Retinal pigment epithelial cell (primary cell): ENCODE data around the genes STX1A and ABHD11.

DNA sequence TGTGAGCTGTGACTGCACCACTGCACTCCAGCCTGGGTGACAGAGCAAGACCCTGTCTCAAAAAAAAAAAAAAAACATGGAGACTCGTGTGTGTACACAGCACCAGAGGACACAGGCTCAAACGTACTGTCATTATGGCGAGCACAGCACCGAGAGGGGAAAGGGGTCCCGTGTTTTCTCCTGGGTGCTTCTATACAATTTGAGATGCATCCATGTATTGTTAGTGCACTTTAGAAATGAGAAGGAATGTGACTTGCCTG, 35.0 kb downstream of the FKBP6 start:
- RRBS, result no CpG with 5 or more reads among the region's 5 CpGs

- RRBS, result no CpG with 5 or more reads among the region's 10 CpGs
These were observed 3.5 kb upstream of the BAZ1B start for GRCh38 chr7:73525481-73526015.

GRCh38 chr7:73566418-73567412, 9.2 kb upstream of the BCL7B start:
- RRBS, result no CpG with 5 or more reads among the region's 5 CpGs

DNA sequence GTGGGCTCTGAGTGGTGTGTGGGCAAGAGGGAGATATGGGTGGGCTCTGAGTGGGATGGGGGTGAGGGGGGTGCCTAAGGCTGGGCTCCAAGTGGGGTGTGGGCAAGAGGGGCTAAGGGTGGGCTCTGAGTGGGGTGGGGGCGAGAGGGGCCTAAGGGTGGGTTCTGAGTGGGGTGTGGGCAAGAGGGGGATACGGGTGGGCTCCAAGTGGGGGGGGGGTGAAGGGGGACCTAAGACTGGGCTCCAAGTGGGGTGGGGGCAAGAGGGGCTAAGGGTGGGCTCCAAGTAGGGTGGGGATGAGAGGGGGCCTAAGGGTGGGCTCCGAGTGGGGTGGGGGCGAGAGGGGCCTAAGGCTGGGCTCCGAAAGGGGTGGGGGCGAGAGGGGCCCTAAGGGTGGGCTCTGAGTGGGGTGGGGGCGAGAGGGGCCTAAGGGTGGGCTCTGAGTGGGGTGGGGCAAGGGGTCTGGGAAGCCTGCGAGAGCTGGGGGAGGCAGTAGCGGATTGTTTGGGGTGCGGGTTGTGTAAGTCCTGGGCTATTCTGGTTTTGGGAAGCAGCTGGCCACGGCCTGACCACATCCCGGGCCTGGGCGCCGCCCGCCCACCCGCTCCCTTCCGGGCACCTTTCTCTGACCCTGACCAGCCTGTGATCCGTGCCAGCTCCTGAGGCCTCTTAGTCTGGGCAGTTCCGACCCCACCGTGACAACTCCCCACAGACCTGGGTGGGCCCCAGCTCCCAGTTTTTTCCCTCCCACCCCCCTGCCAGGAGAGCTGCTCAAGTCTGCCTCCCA, 22.1 kb upstream of the TBL2 start:
- RRBS, result 92% methylated on average over 6 of the region's 20 CpGs

DNA sequence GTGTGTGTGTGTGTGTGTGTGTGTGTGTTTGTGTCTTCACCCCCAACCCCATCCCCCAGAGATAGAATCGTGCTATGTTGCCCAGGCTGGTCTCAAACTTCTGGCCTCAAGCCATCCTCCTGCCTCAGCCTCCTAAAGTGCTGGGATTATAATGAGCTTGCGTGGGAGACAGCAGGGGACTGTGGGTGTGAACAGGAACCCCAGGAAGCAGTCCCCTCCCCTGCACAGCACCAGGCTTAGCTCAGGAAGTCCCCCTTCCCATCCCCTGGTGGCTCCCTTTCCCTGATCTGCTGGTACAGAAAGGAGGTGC, 22.8 kb upstream of the TBL2 start:
- RRBS, result no CpG with 5 or more reads among the region's 2 CpGs

GRCh38 chr7:73647530-73648488, 19.8 kb upstream of the VPS37D start:
- RRBS, result 2% methylated on average over 20 of the region's 69 CpGs

DNA sequence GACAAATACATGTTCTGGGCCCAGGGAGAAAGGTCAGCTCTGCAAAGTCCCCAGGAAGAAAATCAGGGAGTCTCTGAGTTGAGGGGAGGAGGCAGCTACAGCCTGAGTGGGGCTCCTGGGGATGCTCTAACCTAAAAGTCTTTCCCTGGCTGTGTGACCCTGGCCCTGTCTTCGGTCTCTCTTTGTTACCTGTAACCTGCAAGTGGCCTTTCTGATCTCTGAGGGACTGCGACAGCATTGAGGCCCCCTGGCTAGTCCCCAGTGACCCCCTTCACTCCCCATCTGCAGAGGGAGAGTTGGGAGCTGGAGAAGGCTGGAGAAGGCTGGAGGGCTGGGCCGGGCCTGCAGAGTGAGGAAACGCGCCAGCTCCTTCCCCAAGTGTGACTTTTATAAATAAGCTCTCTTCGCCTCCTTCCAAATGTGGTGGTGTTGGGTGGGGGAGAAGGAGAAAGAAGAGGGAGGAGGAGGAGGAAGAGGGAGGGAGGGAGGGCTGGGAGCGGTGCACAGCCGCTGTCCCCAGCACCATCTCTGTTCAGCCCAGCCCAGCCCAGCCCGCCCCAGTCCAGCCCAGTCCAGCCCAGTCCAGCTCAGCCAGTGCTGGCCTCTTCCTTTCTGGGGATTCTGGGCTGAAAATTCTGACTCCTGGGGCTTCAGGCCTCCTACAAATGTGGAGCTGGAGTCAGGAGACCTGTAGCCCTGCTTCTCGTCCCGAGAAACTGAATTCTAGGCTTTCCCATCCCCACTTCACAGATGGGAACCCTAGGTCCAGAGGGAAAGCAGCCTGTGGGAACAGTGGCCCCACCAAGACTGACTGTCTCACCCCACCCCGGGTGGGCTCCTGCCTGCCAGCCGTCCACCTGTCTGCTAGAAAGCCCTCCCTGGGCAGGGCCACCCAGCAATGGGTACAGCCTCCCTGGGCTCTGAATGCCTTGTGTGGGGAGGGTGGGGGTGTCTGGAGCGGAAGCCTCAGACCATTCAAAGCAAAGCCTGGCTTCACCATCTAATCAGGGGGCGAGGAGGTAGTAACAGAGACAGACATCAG, 2.4 kb downstream of the STX1A start:
- RRBS, result no CpG with 5 or more reads among the region's 15 CpGs

DNA sequence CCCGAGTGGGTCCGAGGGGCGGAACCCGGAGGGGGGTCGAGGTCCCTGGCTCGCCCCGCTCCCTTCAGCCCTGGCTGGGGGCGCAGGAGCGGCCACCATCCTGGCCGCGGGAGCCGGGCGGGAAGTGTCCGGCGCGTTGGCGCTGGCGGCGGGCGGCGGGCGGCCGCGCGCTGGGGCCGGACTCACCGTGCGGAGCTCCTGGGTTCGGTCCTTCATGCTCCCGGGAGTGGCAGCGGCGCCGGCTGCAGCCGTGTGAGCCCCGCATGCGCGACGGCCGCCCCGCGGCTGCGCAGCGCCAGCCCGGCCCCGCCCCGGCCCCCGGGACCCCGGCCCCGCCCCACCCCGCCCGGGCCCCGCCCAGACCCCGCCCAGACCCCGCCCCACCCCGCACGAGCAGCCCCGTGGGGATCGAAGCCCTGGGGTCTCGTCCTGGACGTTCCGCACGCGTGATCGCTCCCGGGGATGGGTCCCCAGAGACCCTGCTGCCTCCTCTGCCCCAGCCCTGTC, at the start of gene STX1A:
TSS of gene STX1A (minus strand) at position 254 of the 507 bp plus-strand sequence.
- RRBS, result under 1% methylated on average over 39 of the region's 65 CpGs

DNA sequence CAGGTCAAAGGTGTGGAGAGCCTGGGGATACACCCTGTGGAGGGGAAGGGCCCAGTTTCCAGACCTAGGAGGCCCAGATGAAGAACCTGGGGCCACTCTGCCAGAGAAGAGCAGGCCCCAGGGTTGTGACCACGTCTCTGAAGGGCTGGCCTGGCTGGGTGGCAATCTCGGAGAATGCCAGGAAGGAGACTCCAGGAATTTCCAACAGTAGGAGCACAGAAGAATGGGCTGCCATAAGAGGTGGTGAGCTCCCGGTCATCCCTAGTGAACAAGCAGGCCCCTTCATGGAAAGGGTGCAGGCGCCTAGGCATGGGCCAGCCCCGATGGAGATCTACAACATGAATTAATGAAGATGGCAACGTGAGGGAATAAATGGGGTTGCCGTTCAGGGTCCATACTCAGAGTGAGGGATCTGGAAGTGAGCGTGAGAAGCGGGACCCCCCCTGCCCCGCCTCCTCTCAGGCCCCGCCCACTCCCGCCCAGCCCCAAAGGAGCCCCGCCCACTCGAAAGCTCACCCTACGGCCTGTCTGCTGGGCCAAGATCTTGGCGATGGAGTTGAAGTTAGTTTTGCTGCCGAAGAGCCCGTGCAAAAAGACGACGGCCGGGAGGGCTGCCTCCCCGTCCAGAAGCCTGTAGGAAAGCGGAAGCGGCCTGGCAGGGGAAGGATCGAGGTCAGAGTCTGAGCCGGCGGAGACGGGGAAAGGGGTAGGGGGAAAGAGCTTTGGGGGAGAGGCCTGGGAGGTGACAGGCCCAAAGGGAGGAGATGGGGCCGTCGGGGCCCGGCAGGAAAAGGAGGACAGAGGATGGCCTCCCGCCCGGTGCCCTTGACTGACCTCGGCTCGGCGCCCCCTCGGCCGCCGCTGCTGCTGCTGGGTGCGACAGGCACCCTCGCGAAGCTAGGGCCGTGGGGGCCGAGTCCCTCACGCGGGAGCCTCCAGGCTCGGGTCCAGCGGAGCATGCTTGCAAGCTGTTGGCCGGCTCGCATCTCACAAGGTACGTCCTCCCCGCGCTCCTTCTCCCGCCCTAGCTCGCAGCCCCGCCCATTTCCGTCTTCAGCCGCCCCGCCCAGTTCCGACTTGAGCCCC, at the start of gene ABHD11:
TSS of gene ABHD11 (minus strand) at position 991 of the 1,086 bp plus-strand sequence.
- RRBS, result 2% methylated on average over 9 of the region's 60 CpGs

DNA sequence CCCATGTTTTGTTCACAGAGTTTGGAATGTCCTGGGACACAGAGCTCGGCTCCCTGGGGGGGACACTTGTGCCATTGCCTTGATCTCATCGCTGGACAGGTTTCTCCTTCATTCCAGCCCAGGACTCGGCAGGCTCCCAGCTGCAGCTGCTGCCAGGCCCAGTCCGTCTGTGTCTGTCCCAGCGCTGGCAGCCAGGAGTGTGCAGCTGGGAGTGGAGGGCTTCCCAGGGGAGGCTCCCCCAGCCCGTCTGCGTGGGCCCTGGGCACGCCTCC, 32.6 kb downstream of the TMEM270 start:
- RRBS, result no CpG with 5 or more reads among the region's 8 CpGs

- RRBS, result no CpG with 5 or more reads among the region's 16 CpGs
These were observed 58.3 kb downstream of the TMEM270 start for GRCh38 chr7:73919192-73919824.

DNA sequence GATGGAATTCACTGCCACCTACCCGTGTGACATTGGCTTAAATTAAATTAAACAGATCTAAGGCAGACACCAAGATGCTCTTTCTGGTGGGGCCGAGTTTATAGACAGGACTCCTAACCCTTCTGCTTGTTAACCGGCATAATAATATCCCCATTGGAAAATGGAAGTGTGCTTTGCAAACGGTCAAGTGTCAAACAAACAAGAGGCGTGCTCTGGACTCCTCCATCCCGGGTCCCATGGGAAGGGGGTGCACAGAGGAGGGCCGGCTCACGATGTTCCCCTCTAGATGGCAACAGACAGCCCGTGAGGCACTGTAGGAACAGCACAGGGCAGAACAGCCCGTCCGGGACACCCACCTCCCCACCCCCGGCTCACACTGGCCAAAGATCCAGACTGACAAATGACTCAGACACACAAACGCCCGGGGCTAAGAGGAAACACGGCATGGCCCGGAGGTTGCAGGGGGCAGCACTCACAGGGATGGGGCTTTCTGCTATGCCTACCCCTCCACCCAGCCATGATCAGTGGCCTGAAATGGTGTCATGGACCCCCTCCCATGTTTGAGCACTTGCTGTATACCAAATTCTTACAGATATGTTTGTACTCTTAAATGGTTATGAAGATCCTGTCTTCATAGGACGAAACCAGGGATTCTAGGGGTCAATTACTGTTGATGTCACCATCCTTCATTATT, 4.9 kb upstream of the ELN start:
- RRBS, result 36% methylated on average over 7 of the region's 17 CpGs

DNA sequence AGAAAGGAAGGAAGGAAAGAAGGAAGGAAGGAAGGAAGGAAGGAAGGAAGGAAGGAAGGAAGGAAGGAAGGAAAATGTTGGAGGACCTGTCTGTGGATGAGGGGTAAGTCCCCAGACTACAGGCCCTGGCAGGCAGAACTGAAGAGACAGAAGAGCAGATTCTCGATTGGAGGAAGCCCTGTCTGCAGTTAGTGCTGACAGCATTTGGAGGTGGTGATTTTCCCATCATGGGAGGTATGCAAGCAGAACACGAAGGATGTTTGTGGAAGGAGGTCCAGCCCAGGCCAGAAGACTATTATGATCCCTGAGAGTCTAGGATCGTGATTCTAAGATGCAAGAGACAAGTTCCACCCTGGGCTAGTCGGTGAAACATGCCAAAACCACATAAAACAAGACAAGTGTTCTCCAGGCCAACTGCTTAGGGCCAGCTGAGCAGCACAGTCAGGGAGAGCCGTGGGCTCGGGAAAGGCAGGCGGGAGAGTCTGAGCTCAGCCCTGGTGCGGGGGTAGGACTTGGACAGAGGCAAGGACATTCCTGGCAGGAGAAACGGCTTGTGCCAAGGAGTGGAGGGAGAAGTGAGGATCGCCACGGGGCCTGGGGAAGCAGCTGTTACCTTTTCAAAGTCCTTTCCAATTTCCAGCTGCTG, 4.0 kb downstream of the ELN start:
- RRBS, result no CpG with 5 or more reads among the region's 11 CpGs

DNA sequence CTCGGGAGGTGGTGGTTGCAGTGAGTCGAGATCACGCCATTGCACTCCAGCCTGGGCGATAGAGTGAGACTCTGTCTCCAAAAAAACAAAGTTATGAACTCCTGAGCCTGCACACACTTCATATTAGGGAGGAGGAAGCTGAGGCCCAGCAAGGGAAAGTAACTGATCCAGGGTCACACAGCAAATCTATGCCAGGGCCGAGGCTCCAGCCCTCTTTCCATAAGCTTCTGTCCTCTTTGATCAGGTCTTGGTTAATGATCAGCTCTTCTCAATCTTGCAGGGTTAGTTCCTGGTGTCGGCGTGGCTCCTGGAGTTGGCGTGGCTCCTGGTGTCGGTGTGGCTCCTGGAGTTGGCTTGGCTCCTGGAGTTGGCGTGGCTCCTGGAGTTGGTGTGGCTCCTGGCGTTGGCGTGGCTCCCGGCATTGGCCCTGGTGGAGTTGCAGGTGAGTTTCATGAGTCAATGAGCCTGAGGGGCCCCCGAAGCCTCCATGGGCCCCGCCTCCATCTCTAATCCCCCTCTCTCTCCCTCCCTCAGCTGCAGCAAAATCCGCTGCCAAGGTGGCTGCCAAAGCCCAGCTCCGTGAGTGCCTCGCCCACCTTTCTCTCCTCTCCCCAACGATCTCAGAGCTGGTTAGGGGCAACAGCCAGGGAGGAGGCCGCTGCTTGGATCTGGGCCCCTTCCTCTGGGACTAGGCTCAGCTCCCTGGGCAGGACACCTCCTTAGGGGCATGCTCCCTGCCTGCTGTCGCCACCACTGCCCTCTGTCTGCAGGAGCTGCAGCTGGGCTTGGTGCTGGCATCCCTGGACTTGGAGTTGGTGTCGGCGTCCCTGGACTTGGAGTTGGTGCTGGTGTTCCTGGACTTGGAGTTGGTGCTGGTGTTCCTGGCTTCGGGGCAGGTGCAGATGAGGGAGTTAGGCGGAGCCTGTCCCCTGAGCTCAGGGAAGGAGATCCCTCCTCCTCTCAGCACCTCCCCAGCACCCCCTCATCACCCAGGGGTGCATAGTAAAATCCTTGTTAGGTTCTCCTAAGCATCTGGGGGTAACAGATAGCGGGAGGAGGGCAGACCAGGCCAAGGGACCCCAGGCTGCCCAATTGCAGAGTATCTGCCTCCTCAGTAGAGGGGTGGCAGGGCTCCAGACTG, 23.6 kb upstream of the LIMK1 start:
- RRBS, result no CpG with 5 or more reads among the region's 26 CpGs

- RRBS, result 1% methylated on average over 53 of the region's 72 CpGs
These were observed 495 bp downstream of the EIF4H start for GRCh38 chr7:74174455-74175247.

- RRBS, result no CpG with 5 or more reads among the region's 26 CpGs
These were observed 15.1 kb upstream of the LAT2 start for GRCh38 chr7:74194478-74195361.

GRCh38 chr7:74220576-74221312, 10.9 kb downstream of the LAT2 start:
- RRBS, result no CpG with 5 or more reads among the region's 14 CpGs

DNA sequence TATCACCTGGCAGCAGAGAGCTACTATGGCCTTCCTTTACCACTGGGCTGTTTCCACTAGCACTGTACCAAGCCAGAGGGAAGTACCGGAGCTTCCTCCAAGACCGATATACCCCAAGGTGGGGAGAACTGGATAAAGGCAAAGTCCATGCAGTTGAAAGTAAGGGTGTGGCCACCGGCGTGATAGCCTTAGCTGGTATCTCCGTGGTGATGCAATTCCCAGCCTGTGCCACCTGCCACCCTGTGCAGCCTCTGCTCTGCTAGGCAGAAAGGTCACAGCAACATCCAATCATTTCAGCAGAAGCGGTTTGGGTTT, 4.3 kb upstream of the CLIP2 start:
- RRBS, result 56% methylated on average over 3 of the region's 6 CpGs

DNA sequence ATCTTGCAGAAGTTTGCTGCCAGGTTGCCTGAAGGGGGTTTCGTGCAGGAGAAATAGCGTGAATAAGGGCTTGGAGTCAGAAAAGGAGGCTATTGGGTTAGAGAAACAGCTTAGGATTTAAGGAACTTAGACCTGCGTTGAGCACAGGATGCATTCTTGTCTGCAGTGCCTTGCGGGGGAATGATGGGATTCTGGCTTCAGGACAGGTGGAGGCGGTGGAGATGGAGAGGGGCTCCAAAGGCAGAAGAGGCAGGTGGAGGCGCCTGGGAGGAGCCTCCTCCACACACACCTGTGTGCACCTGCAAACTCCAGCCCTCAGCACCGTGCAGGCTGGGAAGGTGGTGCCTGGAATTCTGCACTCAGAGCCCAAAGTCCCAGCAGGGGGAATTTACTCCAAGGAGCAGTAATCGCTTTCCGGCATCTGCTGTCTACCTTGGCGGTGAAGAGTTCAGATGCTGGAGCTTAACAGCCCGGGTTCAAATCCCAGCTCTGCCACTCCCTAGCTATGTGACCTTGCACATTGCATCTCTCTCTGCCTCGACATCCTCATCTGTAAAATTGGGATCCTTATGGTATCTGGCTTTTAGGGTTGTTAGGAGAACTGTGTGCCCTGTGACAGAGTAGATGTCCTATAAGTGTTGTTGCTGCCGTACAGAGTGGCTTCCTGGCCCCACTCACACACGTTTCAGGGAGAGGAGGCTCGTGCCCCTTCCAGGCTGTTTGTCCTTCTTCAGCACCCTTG, 1.9 kb downstream of the CLIP2 start:
- RRBS, result 80% methylated on average over 1 of the region's 15 CpGs

GRCh38 chr7:74306534-74307539, 17.6 kb downstream of the CLIP2 start:
- RRBS, result 44% methylated on average over 7 of the region's 36 CpGs